ENCODE measurements around a stretch of chr3.

- RRBS, 2 experiments, result no CpG with 5 or more reads among the region's 10 CpGs
Observed at GRCh38 chr3:27468725-27469328, 15.4 kb downstream of the SLC4A7 start.

GRCh38 chr3:27641070-27641443, 81.1 kb downstream of the EOMES start:
- RRBS, 2 experiments, result no CpG with 5 or more reads among the region's 1 CpG

- RRBS, 2 experiments, result no CpG with 5 or more reads among the region's 3 CpGs
Observed at GRCh38 chr3:27908954-27909292, 186.8 kb upstream of the EOMES start.

DNA sequence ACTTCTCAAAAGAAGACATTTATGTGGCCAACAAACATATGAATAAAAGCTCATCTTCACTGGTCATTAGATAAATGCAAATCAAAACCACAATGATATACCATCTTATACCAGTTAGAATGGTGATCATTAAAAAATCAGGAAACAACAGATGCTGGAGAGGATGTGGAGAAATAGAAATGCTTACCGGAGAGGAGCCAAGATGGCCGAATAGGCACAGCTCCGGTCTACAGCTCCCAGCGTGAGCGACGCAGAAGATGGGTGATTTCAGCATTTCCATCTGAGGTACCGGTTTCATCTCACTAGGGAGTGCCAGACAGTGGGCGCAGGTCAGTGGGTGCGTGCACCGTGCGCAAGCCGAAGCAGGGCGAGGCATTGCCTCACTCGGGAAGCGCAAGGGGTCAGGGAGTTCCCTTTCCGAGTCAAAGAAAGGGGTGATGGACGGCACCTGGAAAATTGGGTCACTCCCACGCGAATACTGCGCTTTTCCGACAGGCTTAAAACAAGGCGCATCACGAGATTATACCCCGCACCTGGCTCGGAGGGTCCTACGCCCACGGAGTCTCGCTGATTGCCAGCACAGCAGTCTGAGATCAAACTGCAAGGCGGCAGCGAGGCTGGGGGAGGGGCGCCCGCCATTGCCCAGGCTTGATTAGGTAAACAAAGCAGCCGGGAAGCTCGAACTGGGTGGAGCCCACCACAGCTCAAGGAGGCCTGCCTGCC, 182.2 kb upstream of the CMC1 start:
- RRBS, 2 experiments, result no CpG with 5 or more reads among the region's 34 CpGs

- RRBS, 2 experiments, result no CpG with 5 or more reads among the region's 2 CpGs
Observed at GRCh38 chr3:28277289-28278344, 36.2 kb downstream of the CMC1 start.

DNA sequence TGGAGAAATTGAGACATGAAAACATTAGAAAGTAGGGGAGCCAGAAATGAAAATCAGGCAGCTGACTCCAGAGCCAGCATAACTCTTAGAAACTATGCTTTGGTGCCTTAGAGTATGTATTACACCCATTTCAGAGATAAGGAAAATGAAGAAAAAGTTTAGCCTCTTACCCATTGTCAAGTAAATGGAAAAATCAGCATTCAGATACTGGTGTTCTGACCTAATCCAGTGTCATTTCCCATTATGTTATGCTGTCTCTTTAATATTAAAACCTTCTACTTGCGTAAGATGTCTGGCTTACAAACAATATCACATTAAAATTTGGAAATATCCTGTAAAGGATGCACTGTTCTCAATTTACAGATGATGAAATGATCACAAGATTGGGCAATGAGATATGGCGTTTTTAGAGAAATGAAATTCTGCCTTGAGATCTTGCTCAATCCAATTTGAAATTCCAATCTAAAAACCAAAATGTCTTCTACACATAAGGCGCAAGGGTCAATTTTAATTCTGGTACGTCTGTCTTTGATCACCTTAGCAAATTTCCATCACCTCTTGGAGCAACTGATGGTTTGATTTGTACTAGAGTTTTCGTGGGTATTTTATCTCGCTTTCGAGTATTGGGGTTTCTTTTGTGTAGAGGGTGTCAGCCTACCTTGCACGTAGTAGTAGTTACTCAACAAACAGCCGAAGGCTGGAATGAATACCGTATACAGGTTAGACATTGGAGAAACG, 937 bp upstream of the ZCWPW2 start:
- RRBS, 2 experiments, result no CpG with 5 or more reads among the region's 11 CpGs

- RRBS, 2 experiments, result no CpG with 5 or more reads among the region's 15 CpGs
Observed at GRCh38 chr3:29281249-29281836, 472 bp downstream of the RBMS3 start.

DNA sequence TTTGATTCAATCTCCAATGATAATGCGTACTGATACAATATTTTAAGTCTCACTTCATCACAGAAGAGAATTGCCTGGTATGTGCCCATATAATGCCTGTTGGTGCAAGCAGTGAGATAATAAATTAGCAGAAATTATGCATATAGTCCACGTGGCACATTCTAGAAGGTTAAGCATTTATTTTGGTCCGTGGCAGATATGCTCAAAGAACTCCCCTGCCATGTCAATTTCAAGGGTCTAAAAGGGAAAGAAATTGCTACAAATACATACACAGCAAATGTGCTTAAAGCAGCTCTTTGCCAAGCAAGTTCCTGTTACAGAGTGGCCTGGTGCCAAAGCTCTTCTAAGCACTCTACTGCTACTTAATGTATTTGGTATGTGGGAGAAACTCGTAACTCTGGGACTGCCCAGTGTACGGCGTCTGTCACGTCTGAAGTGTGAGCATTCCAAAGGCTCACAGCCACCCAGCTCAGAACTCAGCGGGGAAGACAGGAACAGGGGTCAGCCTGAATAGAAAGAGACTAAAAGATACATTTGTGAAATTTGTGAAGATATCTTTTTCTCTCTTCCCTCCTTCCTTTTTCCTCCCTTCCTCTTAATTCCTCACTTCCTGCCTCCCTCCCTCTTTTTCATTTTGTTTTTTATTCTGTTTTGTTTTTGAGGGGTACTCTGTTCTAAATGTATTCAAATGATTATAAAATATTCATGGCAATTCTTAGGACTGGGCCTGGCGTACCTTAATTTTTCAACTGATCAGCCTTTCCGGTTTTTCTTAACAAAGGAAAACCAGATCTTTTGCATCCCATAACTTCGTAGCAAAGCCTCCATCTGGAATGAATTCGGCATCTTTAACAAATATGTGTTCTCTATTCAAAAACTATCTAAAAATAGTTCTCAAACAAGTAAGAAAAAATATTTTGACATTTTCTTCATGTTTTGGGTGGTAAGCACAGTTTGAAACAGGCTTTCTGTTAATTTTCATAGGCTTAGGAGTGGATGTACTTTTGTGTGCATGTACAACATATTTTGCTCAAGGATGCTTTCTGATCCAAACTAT, 54.7 kb downstream of the RBMS3 start:
- RRBS, 2 experiments, result no CpG with 5 or more reads among the region's 12 CpGs

DNA sequence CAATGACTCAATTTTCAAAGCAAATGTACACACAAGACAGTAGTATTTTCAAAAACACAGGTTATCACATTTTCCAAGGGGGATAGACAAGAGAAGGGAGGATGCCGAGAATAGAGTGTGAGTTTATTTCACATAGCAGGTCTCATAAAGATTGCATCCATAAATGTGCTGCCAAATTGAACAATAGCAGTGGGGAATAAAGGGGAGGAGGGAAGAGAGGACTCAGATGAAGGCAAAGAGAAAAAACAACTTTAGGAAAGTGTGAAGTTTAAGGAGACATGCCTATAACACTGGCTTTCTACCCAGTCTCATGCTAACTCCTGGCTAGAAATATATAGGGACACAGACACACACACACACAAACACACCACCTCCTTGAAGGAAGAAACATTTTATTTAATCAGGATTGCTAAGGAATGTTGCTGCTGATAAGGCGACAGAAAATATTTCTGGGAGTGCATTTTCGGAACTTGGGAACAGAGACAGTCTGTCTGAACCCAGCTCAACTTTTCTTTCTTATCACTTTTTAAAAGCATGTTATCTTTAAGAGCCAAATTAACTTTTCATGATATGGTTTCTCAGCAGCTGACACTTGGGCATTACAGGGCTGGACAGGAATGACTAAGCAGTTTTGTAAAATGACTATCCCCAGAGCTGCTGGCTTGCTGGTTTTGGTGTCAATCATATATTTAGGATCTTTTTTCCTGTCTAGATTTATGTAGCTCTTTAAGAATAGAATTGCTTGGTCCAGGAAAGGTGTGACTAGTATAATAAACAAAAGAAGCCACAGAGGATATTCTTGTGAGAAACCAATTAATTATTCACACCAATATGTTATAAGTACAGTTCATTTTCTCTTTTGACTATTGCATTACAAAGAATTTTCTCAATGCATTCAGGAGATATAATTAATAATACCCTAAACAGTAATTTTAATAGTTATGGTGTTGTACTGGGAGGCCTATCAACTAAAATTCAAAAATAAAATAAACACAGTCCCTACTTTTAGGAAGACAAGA, 402.7 kb downstream of the RBMS3 start:
- RRBS, 2 experiments, result no CpG with 5 or more reads among the region's 3 CpGs

- RRBS, 2 experiments, result no CpG with 5 or more reads among the region's 2 CpGs
Observed at GRCh38 chr3:30473356-30473866, 133.0 kb upstream of the TGFBR2 start.

DNA sequence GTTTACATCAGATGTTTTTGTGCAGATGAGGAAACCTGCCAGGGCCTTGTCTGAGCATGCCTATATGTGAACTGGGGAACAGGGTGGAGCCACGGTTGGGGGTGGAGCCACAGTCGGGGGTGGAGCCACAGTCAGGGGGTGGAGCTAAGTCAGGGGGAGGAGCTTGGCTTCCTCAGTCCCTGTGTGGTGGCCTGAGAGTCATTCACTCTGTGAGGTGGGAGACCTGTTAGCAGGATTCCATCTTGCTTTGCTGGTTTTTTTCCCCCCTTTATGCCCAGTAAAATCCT, 57.8 kb upstream of the TGFBR2 start:
- RRBS, 2 experiments, result no CpG with 5 or more reads among the region's 2 CpGs

- RRBS, 2 experiments, result no CpG with 5 or more reads among the region's 7 CpGs
Observed at GRCh38 chr3:30549373-30550195, 56.8 kb upstream of the TGFBR2 start.

GRCh38 chr3:30617441-30617896, 11.1 kb downstream of the TGFBR2 start:
- RRBS, 2 experiments, result no CpG with 5 or more reads among the region's 2 CpGs

DNA sequence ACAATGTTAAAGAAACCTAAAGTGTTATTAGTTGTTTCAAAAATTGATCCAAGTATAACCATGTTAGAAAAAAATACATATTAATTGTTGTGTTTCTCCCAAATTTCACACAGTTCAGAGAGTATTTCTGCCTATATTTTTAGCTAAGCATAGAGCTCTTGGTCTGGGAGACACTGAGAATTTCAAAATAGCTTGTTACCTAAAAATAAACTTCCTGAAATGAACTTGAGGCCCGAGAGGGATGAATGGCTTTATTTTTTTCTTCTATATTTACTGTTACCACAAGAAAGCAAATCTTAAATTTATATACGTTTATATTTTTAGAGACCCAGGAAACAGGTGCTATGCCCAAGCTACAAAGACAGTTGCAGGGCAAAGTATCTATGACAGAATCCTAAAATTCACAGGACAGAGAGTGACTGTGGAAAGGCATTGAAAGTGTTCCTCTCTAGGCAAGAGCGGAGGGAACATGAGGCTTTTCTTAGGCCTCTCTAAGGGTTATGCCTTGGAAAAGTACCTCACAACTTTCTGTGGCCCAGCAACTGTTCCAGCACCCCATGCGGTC, 36.4 kb downstream of the TGFBR2 start:
- RRBS, 2 experiments, result no CpG with 5 or more reads among the region's 4 CpGs

- RRBS, 2 experiments, result no CpG with 5 or more reads among the region's 15 CpGs
Observed at GRCh38 chr3:30681367-30682485, 75.3 kb downstream of the TGFBR2 start.

GRCh38 chr3:31621599-31622244, 89.0 kb downstream of the STT3B start:
- RRBS, 2 experiments, result no CpG with 5 or more reads among the region's 5 CpGs

DNA sequence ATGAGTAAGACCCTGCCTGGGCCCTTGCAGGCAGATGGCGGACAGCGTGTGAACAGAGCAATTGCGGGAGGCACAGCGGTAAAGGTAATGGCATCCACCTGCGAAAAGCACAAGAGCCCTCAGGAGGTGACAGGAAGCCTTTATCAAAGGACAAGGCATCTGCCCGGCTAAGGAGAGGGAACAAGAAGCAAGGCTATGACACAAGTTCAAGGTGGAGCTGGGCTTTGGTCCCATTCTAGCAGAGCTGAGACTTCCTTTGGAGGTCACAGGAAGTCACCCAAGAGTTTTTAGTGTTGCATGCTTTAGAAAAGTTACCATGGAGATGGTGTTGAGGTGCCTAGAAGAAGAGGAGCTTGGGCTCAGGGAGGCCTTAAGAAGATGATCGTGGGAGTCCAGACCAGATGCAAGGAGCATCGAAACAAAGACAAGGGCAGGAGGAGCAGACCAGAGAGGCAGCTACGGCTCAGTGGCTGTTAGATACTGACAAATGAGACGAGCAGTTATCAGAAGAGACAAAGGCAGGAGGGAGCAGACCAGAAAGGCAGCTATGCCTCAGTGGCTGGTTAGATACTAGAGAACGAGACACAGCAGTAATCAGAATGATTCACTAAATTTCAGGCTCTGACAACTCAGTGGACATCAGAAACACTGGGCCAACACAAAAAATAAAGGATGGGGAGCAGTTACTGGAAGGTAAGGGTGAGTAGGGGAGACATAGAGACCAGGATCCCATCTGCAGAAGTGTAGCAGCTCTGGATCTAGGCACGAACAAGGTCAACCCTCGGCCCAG, 34.4 kb downstream of the OSBPL10 start:
- RRBS, 2 experiments, result no CpG with 5 or more reads among the region's 13 CpGs

GRCh38 chr3:31979111-31980228, 1.6 kb downstream of the OSBPL10 start:
- RRBS, 2 experiments, result no CpG with 5 or more reads among the region's 26 CpGs

GRCh38 chr3:31986037-31986381, 4.5 kb downstream of the ZNF860 start:
- RRBS, 2 experiments, result no CpG with 5 or more reads among the region's 1 CpG